Temporal lobe (tissue), 2 donors: ENCODE measurements around a stretch of chr10.

DNA sequence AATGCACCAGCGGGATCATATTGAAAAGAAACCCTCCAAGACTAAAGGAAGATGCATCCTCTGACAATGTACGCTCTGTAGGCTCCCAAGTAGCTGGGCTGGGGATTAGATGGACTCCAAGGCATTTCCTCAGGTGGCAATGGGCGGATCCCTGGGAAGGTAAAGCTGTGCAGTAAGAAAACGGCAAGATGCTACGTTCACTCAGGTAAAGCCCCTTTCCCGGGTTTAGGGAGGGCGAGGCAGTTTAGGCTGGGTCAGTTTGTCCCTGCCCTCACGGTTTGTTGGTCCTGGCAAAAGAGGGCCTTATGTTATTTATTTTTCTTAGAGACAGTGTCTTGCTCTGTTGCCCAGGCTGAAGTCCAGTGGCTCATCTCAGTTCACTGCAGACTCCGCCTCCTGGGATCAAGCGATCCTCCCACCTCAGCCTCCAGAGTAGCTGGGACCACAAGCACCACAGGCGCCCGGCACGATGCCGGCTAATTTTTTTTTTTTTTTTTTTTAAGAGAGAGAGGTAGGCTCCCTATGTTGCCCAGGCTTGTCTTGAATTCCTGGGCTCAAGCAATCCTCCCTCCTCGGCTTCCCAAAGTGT lies 805 bp upstream of the BMS1 start:
- RAMPAGE, long total RNA = no peak

- RAMPAGE, long total RNA = no peak
Observed at GRCh38 chr10:43039586-43039985, 37.3 kb upstream of the RET start.

DNA sequence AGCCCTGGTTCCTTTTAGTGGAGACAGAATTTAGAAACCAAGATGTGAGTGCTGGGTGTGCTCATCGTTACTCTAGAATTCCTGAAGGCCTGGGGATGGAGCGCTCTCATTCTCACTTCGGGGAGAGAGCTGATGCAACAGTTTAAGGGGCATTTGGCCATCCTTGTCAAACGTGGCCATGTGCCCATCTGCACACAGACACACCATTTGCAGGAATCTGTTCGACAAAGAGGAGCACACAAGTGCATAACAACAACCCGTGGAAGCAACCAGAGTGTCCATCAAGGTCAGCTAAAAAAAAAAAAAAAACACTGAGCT lies 23.1 kb upstream of the RET start:
- RAMPAGE, long total RNA = no peak

- RAMPAGE, long total RNA = no peak
Observed at GRCh38 chr10:43082014-43082516, 5.2 kb downstream of the RET start.

DNA sequence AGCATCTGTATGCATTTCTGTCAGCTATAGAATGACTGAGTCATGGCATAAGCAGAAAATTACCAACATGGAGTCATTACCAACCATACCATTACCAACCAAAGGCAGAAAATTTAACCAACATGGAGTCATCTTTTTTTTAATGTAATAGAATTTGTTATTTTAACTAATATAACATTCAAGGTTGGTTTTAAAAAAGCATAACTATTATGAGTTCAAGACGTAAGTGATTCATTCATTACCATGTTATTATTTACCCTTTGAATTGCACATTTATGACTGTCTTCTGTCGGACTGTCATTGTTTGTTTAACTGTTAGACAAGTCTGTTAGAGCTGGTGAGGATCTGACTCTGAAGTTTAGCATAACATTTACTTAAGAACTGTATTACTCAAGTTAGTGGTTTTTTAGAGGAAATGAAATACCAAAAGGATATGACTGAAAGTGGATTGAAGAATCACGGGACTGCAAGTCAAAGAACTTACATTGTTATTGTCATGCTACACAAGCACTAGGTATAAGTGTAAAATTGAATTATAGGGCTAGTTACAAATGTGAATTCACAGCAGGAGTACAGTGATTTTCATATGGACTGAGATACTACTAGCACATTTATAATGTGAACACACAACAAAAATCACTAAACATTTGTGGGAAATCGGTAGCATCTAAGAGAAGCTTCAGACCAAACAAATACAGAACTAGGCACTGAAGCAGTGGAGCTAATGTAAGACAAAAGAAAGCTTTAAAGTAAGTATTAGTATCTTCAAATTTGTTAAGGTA lies 2.2 kb downstream of the CSGALNACT2 start:
- RAMPAGE, long total RNA = no peak

DNA sequence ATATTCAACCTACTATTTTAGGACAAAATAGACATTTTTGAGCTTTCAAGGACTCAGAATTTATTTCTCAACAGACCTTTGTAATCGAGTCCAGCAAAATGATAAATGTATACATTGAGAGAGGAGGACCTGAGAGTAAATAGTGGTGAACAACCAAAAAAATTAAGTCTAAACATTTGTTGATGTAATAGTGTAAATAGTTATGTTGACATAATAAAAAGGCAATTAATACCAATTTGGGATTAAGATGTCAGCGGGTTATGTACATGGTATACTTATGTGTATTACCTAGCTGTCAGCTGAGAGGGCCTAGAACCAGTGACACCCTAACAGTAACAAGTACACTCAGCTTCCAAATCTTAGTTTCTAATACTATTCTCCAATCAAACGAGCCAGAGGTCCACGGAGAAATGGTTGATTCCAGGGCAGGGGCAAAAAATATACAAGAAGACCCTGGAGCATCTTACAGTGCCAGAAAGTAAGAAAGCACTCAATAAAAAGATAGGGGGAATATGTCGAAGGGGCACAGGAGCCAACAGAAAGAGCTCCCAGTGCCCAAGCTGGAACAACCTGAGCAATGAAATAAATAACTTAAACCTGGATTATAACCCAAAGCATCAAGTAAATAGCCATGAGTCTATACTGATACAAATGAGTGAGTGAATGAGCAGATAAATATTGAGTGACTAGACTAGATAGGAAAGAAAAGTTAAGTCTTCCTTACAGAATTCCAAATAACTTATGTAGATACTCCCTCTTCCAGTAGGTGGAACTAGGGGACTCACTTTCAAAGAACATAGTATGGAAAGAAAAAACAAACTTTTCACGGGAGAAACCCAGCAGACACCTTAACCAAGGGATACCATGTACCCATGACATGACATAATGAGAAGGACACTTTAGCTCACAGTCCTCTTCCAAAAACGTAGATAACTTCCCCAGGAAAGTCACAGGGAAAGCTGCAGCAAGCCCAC lies 32.0 kb downstream of the CSGALNACT2 start:
- RAMPAGE, long total RNA = no peak

DNA sequence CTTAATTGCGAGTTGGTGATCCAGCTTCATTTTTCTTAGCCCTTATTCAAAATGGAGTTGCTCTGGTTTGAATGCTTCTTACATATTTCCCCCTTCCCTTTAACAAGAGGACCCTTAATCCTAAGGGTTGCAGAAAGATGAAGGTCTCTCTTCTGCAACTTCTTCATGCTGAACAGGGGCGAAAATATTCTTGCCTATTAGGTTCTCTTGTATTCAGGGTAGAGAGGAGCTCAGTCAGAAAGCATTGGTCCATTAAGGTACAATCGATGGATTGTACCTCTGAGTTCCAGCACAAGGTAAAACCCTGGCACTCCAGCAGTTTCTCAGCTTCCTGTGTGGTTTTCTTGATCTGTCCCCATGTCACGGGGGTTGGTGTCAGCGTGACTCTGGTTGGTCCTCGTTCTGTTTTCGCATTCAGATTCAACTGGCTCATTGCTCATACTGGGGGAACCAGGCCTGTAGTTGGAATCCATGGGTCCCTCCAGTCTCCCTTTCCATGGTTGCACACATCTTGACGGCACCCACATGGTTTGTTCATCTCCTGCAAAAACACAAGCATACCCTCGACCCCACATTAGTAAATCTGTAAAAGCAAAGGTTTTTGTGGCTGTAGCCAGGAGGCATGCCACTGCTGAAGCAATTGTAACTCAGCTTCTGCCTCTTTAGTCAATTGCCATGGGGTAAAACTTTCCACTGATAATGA lies 32.7 kb upstream of the RASGEF1A start:
- RAMPAGE, long total RNA = no peak

- RAMPAGE, long total RNA = no peak
Observed at GRCh38 chr10:43322188-43322723, 49.2 kb upstream of the FXYD4 start.

GRCh38 chr10:43394823-43395585 lies 14.0 kb downstream of the HNRNPF start:
- RAMPAGE, long total RNA = no peak

DNA sequence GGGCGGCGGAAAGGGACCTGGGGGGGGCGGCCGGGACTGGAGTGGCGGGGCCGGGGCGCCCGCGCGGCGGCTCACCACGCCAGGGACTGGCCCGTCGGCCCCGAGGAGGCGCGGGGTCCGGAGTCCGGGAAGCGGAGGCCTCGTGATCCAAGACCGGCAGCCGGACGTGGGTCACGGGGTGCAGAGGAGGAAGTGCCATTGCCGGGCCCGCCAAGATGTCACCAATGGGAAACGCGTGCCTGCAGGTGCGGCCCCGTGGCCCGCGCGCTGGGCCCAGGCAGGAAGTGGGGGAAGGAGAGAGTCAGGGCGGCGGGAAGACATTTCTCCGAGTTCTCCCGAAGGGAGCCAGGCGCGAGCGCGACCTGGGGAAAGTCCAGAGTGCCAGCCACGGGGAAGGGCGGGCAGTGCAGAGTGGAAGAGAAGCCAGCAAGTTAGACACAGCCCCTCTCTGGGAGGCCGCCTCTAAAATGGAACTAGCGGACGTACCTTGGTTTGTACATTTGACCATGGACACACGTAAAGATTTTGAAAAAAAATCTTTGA lies 11.8 kb downstream of the HNRNPF start:
- RAMPAGE, long total RNA = no peak

DNA sequence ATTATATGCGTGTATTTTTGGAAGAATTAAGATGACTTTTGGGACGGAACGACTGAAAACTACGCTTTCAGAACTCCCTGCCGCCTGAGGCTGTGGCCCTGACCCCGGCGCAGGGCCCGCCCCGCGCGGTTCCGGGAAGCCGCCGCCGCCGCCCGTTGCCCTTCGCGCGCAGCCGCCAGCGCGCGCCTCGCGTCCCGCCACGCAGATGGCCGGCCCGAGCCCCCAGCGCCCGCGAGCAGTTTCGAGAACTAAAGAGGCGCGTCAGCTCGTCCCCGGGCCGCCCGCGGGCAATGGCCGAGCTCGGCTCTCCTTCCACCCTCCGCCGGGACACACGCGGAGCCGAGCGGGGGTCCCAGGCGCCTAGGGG lies 1.9 kb downstream of the HNRNPF start:
- RAMPAGE, long total RNA = no peak

GRCh38 chr10:43595089-43595866 lies 11.0 kb upstream of the ZNF485 start:
- RAMPAGE, long total RNA = no peak

DNA sequence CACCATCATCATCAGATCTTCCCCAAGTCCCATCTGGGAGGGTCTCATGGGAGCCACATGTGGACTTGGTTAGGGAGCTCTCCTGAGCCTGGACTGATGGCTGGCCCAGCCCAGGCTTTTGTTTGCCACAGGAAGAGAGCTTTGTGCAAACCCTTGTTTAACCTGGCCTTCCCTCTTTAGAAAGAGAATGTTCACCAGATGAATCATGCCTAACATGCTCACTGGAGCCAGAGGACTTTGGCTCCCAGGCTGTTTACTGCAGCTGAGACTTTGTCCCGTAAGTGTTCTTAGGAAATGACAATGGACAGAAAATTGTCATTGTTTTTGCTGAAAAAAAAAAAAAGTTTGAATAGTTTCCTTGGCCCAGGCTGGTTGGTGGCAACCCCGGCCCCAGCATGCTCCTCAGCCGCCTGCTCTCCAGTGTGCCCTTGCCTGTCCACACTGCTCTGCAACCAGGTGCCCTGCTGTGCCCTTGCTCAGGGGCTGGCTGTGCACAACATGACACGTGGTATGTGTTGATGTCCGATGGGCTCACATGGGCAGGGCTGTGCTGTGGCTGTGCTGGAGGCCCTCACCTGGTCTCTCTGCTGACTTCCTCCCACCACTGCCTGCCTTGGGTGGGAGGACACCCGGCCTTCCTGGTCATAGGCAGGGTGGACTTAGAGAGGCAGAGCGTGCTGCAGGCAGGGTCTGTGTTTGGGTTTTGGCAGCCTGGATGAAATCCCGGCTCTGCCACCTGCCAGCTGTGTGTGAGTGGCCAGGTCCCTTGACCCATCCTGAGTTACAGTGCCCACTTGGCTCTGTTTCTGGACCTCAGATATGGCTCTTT lies 215.4 kb upstream of the ZNF32 start:
- RAMPAGE, long total RNA = no peak

GRCh38 chr10:43866880-43867149 lies 218.1 kb upstream of the ZNF32 start:
- RAMPAGE, long total RNA = no peak

- RAMPAGE, long total RNA = no peak
Observed at GRCh38 chr10:44046584-44047167, 338.2 kb downstream of the CXCL12 start.

DNA sequence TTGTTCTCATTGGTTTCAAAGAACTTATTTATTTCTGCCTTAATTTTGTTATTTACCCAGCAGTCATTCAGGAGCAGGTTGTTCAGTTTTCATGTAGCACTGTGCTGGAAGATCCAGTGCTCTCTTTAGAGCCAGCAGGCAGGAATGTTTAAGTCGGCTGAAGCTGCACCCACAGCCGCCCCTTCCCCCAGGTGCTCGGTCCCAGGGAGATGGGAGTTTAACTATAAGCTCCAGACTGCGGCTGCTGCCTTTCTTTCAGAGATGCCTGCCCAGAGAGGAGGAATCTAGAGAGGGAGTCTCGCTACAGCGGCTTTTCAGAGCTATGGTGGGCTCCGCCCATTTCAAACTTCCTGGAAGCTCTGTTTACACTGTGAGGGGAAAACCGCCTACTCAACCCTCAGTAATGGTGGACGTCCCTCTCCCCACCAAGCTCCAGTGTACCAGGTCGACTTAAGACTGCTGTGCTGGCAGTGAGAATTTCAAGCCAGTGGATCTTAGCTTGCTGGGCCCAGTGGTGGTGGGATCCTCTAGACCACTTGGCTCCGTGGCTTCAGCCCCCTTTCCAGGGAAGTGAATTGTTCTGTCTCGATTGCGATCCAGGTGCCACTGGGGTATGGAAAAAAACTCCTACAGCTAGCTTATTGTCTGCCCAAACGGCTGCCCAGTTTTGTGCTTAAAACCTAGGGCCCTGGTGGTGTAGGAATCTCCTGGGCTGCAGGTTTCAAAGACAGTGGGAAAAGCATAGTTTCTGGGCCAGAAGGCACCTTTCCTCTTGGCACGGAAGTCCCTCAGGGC lies 135.4 kb downstream of the CXCL12 start:
- RAMPAGE, long total RNA = no peak

DNA sequence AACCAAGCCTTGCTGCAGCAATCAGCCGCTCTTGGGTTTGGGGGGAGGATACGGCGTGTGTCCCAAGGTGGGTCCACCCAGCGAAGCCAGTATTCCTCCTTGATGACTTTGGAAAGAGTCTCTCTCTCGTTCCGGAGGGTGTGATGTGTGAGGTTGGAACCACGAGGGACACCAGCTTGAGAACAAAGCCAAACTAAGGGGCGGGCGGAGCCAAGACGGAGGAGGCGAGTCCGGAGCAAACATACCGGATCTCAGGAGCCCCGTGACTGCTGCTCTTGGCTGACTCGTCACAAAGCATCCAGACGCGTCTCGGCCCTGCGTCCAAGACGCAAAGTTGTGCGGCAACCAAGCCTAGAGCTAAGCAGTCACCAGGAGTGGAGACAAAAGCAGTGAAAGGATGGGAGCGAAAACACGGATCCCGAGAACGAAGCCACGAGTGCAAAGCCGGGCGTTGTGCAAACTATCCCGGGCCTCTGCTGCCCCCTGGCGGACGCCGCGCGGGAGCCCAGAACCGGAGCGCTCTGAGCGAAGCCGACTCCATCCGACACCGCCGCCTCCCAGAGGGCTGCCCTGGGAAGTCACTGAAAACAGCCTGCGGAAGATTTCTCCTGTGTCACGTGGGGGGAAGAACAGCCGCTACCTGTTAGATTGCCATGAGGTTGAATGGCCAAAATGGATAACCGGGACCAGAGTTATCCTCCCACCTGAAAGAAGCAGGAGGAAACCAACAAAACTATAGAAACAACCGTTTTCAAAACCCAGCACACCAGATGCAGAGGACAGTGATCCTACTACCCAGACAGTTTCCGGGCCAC lies 46.4 kb upstream of the TMEM72 start:
- RAMPAGE, long total RNA = no peak

DNA sequence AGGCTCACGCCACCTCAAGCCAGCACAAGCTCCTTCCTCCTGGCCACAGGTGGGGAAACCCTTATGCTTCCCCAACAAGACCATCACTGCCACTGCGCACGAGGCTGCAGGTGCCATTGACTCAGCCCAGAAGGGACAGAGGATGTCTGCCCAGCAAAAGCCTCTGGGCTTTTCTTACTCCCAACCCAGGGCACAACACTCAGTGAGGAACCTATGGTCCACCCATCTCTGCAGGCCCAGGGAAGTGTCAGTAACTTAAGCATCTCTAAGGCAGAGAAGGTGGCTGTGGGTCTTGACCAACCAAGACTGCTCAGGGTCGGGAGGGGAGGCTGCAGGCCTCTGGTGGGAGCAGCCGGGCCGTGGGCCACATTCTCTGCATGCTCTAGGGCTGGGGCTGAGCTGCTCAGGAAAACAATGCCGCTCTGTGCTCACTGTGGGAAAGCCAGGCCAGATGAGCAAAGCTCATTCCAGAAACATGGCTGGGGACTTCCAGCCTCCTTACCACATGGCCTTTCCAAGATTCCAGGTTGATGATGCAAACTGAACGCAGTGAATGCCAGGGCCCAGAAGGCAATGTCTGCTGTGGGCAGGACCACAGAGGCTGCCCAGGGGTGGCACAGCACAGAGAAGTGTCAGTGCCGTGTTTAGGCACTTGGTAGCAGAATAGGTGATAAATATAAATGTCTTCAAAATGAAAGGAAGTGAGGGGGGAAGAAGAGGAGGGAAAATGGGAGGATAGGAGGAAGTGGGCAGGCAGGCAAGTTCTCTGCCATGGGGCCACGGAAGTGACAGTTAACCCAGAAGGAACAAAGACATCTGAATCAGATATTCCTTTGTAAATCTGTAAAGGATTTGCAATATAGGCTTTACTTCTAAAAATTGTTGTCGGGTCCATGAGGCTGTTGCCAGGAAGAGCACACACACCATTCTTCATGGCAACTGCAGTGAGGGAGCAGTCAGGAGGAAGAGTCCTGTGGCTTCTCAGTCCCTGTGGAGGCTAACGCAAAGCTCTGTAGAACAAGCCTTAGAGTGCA lies 24.0 kb upstream of the RASSF4 start:
- RAMPAGE, long total RNA = no peak

GRCh38 chr10:44960321-44961427 lies 1.1 kb downstream of the RASSF4 start:
- RAMPAGE, long total RNA = no peak

- RAMPAGE, long total RNA = no peak
Observed at GRCh38 chr10:44976738-44977649, 1.6 kb downstream of the DEPP1 start.